ENCODE data around the genes CAPN13 and STRN.

DNA sequence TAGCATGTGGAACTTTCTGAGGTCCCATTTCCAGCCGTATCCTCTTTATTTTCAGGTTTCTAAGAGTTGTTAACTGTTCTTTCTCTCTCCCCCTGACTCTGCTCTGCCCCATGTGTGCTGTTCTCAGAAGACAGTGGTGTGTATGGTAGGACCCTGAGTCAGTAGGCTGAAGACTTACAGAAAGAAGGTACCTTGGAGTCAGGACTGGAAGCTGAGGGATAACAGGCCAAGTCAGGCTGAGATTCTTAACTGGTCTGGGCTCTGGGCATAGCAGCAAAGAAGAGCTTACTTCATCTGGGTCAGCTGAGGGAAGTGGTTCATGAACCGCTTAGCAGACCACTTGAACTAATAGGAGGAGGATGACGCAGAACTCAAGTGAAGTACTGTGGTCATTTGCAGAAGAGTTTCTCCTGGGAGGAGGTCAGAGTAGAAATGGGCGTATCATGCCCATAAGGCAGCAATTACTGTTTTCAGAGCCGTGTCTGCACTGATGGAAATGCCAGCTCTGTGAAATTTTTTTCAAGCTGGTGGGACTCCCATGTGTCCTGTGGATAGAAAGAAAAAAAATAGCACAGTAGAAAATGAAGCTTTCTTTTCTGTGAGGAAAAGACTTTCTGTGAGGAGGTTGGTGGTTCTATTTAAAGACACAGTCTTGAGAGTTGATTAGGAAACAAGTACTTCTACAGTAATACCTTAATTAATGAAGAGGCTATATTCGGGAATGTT is 164.6 kb downstream of the LCLAT1 start:
- PRO-cap, 2 experiments, result no peak in any of the 2 experiments
- RAMPAGE, long total RNA, 4 experiments, result no peak in any of the 4 experiments

GRCh38 chr2:30807217-30807873 is at the start of gene CAPN13:
Gene CAPN13, minus strand, starts transcription at chr2:30807446.
- PRO-cap, 2 experiments, result no peak in any of the 2 experiments
- RAMPAGE, long total RNA, 4 experiments, result start-site peak on the minus strand in 3 of 4 experiments, at chr2:30807367-30807470 at its widest, 60 to 108 reads per replicate

- PRO-cap, 2 experiments, result no peak in any of the 2 experiments
- RAMPAGE, long total RNA, 4 experiments, result start-site peak on the plus strand in 2 of 4 experiments, at chr2:31266523-31266826 at its widest, 6 to 22 reads per replicate
Observed at GRCh38 chr2:31266059-31266973, 32.4 kb downstream of the EHD3 start.

GRCh38 chr2:31319678-31320320 is 85.8 kb downstream of the EHD3 start:
- PRO-cap, 2 experiments, result no peak in any of the 2 experiments
- RAMPAGE, long total RNA, 4 experiments, result no peak in any of the 4 experiments

DNA sequence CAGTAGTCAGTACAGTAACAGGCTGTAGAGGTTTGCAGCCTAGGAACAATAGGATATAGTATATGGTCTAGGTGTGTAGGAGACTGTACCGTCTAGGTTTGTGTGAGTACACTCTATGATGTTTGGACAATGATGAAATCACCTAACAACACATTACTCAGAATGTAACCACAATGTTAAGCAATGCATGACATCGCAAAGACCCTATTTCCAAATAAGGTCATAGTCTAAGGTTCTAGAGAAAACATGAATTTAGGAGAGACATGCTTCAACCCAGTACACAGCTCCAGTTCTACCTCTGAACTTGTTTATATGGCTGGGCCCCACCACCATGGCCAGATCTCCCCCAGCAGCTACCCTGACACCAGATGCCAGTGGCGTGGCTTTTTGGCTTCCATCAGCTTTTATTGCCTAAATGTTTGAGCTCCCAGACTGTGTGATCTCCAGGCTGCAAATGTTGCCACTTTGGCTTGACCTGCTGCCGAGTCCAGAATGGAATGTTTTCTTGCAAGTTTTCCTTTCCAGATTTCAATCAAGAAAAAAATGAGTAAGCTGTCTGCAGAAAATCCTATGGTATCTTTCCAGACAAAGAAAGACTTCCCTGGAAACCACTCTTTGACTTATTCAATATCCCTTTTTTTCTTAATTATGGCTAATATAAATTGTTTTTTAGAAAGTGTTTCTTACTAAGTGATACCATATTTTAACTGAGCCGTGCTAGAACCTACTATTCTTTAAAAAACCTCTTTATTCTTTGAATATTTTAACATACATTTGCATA is 21.8 kb downstream of the SRD5A2 start:
- PRO-cap, 2 experiments, result no peak in any of the 2 experiments
- RAMPAGE, long total RNA, 4 experiments, result no peak in any of the 4 experiments

DNA sequence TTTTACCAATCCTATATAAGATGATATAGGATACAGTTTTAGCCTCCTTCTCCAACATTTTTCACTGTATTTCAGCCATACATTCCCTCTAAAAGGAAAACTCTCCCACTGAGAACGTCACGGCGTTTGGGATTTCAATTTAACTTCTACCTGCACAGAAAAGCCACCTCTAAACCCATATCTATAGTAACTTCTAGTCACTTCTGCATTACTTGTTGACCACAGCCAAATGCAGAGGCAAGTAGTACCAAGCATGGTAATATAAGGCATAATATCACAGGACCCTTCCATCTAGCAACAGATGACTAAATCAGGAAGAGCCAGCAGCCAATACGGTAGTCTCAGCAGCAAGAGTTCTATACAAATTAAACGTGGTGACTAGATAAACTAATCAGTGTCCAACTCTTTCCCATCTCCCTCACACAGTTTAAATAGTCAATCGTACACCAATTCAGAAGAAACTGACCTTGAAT is 30.2 kb downstream of the MEMO1 start:
- PRO-cap, 2 experiments, result no peak in any of the 2 experiments
- RAMPAGE, long total RNA, 4 experiments, result no peak in any of the 4 experiments

- PRO-cap, 2 experiments, result no peak in any of the 2 experiments
- RAMPAGE, long total RNA, 4 experiments, result no peak in any of the 4 experiments
Observed at GRCh38 chr2:31981152-31981716, 29.6 kb downstream of the MEMO1 start.

DNA sequence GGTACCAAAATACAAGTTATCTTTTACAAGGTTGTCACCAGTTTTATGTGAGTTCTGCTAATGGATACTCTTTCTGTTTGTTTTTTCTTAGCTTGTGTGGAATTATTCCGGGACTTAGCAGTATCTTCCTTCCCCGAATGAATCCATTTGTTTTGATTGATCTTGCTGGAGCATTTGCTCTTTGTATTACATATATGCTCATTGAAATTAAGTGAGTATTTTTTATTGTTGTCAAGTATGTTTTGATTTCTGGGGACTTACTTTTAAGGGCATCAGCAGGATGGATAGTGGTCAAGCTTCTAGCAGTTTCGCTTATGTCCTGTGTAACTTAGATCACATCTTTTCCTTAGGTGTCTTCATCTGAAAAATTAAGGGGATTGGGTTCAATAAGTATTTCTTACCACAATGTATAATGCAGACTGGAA is 32.0 kb downstream of the SLC30A6 start:
- PRO-cap, 2 experiments, result no peak in any of the 2 experiments
- RAMPAGE, long total RNA, 4 experiments, result no peak in any of the 4 experiments

- PRO-cap, 2 experiments, result no peak in any of the 2 experiments
- RAMPAGE, long total RNA, 4 experiments, result no peak in any of the 4 experiments
Observed at GRCh38 chr2:32555520-32556413, 72.1 kb upstream of the TTC27 start.

GRCh38 chr2:32768919-32769694 is 141.3 kb downstream of the TTC27 start:
- PRO-cap, 2 experiments, result no peak in any of the 2 experiments
- RAMPAGE, long total RNA, 4 experiments, result start-site peak on the plus strand in 1 of 4 experiments, at chr2:32769463-32769793 at its widest, 5 reads per replicate

- PRO-cap, 2 experiments, result no peak in any of the 2 experiments
- RAMPAGE, long total RNA, 4 experiments, result no peak in any of the 4 experiments
Observed at GRCh38 chr2:32931955-32932254, 14.8 kb upstream of the LTBP1 start.

DNA sequence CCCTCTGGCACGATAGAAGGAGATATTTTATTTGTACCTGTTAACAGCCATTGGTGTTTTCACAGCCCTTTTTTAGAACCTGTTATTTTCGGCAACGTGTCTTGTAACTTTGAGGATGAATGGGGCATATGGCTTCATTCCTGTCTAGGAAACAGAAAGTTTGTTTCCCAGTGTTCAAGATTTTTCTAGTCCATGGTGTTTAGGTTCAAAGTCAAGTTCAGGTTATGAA is 300 bp downstream of the RASGRP3 start:
- PRO-cap, 2 experiments, result no peak in any of the 2 experiments
- RAMPAGE, long total RNA, 4 experiments, result no peak in any of the 4 experiments

DNA sequence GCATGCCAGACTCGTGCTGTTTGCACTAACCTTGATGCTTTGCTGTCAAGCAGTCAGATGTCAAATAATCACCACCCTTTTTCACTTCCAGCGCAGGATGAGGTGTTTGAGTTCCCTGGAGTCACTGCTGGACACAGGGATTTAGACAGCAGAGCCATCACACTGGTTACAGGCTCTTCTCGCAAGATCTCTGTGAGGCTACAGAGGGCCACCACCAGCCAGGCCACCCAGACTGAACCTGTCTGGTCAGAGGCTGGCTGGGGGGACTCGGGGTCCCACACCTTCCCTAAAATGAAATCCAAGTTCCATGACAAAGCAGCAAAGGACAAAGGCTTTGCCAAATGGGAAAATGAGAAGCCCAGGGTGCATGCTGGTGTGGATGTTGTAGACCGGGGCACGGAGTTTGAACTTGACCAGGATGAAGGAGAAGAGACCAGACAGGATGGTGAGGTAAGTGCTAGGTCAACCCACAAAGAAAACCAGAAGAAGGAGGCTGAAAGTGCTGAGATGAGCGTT is 40.5 kb downstream of the FAM98A start:
- PRO-cap, 2 experiments, result no peak in any of the 2 experiments
- RAMPAGE, long total RNA, 4 experiments, result no peak in any of the 4 experiments

GRCh38 chr2:36441022-36441549 is 85.5 kb downstream of the CRIM1 start:
- PRO-cap, 2 experiments, result no peak in any of the 2 experiments
- RAMPAGE, long total RNA, 4 experiments, result no peak in any of the 4 experiments

GRCh38 chr2:36448760-36449129 is 93.2 kb downstream of the CRIM1 start:
- PRO-cap, 2 experiments, result no peak in any of the 2 experiments
- RAMPAGE, long total RNA, 4 experiments, result no peak in any of the 4 experiments

DNA sequence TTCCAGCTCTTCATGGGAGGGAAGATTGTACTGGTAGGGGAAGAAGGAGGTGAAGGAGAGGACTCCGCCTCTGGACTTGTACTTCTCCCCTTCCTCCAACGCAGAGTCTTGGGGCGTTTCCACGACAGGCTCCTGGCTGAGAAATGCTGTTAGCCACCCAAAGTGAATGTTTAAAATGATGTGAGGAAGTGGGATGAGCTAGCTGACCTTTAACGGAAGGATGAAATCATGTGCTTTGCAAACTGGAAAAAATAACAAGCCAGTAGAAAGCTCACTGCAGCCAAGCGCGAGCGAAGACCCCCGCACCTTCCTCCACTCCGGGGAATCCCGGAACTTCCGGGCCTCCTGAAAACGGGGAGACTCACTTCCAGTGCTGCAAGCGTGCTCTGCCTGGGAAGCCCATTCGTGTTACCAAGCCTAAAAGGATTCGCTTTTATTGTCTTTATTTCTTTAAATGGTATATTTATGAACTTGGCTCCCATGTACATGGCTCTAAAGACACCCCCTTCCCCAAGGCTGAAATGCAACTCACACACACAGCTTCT is 85.8 kb downstream of the VIT start:
- PRO-cap, 2 experiments, result no peak in any of the 2 experiments
- RAMPAGE, long total RNA, 4 experiments, result no peak in any of the 4 experiments

DNA sequence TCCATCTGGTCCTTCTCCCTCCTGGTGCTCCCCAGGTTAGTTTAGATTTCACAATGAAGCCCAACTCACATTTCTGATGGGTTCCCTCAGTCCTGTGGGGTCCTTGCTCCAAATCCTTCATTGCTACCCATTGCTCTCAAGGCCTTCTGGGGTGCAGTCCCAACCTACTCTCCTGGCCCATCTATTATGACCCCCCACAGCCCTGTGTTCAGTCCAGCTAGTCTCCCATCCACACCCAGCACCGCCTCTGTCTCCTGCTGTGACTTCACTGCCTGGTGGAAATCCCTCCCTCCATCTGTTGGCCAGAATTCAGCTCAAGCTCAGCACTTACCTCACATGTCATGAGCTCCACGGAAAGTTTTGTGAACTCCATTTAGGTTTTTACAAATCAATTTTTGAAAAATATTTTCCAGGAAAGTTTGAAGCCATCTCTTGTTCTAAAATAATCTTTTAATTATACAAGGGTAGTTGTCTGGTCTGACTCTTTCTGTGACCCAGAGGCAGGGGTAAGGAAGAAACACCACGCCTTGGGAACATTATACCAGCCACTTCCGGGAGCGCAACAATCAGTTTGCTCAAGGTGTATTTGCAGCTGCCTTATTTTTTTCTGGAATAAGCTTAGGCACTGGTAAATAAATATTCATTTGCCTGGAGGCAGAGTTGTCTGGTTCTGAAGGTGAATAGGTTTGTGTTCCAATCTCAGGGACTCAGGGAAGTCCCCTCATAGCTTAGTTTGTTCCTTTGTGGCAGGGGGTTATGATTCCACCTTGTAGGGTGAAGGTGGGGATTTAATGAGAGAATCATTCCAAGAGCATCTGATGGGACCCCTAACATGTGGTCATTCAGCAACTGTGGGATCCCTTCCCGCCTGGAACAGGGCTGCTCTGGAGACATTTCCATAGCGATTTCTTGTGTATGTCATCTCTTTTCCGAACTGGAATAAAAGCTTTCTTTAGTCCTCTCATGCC is 110.9 kb downstream of the VIT start:
- PRO-cap, 2 experiments, result no peak in any of the 2 experiments
- RAMPAGE, long total RNA, 4 experiments, result no peak in any of the 4 experiments

DNA sequence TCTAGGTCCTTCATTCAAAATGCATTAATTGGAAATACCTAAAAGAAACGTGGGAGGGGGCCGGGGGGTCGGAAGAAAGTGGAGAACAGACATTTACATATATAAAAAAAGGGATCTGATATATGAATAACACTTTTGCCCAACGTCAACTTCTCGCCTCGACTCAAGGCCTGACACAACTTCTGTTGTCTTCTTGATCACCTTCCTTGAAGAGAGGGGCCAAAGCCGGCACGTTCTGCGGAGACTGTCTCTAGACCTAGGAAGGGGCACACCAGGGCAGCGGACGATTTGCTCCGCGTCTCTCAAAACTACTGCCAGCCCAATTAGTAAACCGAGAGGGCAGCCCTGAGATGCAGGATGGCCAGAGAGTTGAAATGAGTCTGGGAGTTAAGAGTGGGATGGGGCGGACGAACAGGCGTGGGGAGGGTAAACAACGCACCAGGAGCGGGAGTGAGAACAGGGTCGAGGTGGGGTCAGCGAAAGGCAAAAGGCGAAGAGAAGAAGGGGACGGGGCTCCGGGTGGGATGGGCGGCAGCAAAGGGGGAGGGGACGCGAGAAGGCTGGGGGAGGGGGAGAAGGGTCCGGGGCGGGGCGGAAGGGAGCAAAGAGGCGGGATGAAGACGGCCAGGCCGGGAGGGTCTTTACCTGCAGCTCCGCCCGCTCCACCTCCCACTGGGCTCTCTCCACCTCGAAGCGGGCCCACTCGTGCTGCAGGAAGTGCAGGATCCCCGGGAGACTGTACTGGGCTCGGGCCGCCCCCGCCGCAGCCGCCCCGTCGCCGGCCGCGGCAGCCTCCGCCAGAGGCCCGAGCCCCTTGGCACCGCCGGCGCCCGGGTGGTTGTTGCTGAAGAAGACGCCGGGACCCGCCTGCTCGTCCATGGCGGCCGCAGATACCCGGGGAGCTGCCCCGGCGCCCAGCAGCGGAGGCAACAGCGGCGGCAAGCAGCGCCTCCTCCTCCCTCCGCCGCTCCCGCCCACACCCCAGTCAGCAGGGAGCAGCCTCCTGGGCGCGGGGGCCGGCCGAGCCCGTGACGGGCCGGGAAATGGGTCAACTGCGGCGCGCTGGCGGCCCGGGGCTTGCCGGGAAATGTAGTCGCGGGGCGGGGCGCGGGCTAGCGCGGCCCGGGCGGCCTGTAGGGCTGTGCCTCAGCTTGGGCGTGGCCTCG is at the start of gene STRN:
Gene STRN (minus strand): TSS at position 952 of the 1,166 bp plus-strand sequence.
- PRO-cap, 2 experiments, result peak in 2 of 2 experiments; most common plus-strand start position 604 of the sequence (in 2); most common minus-strand start position 969 of the sequence (in 1)
- RAMPAGE, long total RNA, 4 experiments, result start-site peak on the minus strand in 2 of 4 experiments, centred at positions 738 to 989 of the sequence, 17 to 29 reads per replicate

- PRO-cap, 2 experiments, result no peak in any of the 2 experiments
- RAMPAGE, long total RNA, 4 experiments, result no peak in any of the 4 experiments
Observed at GRCh38 chr2:37105397-37105842, 21.1 kb downstream of the GPATCH11 start.

DNA sequence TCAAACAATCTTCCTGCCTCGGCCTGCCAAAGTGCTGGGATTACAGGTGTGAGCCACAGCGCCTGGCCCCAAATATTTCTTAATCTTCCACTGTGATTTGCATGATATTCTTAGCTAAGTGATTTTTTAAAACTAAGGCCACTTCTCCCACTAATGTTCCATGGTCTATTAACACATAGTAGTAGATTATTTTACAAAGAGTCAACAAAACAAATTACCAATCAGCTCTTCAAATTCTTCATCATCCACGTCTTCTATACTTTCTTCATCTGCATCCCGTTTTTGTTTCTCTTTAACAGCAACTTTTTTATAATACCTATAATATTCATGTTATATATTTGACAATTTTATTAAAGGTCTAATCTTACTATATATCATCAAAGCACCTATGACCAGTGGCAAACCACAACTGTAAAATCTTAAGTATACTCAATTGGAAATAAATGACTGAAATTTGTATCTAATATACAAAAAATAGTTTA is 17.4 kb downstream of the CEBPZOS start:
- PRO-cap, 2 experiments, result no peak in any of the 2 experiments
- RAMPAGE, long total RNA, 4 experiments, result no peak in any of the 4 experiments